Left ventricle myocardium (tissue), 1 donor: ENCODE measurements around the genes COL24A1, CLCA2, SH3GLB1 and LMO4.

- PRO-cap, result no peak
These were observed 29.6 kb upstream of the CCN1 start for GRCh38 chr1:85550674-85551695.

DNA sequence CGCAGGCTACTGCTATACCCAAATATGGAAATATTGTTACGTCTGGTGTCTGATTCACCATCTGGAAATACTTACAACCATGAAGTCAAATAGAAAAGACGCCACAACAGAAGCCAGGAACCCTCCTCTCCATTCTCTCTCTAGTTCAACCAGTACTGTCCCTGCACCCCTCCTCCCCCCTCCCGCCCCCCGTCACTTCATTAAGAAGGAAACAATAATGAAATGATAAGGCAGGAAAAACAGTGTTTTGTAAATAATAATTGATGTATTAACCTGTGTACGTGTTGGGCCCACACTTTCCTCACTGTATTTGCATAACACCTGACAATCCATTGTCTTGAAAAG lies 1.9 kb upstream of the CCN1 start:
- PRO-cap, result bidirectional peak, plus-strand start at position 88 of the sequence, minus-strand start outside the sequence

- PRO-cap, result unidirectional peak, plus-strand start at chr1:85580219
These were observed 611 bp upstream of the CCN1 start for GRCh38 chr1:85579982-85580317.

DNA sequence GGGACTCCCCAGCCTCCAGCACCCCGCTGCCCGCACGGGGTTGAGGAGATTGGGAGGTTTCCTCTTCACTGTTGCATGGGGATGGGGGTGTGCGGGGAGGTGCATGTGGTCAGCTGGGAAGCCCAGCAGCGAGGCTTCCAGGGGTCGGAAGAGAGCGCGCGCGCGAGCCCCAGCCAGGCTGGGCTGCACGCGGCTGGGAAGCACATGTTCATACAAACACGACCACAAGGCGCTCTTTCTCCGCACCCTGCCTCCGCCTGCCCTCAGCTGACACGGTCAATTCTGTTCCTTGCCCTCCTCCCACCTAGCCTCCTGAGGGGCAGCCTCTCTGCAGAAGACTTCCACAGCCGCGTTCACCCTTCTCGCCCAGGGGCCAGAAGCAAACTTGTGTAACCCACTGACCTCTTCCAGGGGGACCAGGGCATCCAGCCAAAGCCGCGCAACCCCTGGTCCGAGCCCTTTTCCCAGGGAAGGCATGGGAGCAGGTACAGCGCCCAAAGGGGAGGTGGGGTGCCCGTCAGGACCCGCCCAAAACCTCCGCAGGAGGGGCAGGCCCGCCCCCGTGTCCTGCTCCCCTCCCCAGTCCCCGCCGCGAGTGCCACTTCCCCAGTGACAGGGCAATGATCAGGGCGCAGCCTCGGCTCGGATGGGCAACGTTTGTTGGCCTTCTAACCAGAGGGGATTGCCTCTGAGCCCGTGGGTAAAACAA lies 1.3 kb downstream of the COL24A1 start:
- PRO-cap, result no peak

DNA sequence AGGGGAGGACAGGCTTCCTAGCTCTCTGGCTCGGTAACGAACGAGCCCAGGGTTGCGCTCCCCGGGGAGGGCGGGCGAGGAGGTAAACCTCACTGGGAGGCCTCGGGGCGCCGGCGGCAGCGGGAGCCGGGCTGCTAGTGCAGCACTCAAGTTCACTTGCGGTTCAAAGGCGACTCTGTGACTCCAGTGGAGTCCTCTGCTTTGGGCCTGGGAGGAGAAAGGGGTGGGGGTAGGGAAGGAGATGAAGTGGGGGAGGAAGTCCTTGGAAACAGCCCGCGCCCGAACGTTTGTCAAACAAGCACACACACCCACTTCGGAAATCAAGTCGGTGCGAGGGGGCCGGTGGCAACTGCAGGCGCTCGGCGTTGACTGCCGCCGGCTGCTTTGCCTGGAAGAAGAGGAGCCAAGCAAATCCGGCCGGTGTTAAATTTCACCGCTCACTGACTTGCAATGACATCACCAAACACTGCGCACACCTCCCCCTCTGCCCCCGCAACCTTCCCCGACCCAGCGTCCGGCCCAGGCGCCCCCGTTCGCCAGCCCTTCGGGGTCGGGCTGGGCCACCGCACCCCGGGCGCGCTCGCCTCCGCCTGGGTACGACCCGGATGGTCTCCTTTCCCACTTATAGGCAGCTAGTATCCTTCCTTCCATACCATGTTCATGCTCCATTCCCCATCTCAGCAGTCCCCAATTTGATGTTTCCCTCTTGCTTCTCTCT lies at the start of gene COL24A1:
TSS of gene COL24A1 (minus strand) at position 188 of the 718 bp plus-strand sequence.
- PRO-cap, result no peak

DNA sequence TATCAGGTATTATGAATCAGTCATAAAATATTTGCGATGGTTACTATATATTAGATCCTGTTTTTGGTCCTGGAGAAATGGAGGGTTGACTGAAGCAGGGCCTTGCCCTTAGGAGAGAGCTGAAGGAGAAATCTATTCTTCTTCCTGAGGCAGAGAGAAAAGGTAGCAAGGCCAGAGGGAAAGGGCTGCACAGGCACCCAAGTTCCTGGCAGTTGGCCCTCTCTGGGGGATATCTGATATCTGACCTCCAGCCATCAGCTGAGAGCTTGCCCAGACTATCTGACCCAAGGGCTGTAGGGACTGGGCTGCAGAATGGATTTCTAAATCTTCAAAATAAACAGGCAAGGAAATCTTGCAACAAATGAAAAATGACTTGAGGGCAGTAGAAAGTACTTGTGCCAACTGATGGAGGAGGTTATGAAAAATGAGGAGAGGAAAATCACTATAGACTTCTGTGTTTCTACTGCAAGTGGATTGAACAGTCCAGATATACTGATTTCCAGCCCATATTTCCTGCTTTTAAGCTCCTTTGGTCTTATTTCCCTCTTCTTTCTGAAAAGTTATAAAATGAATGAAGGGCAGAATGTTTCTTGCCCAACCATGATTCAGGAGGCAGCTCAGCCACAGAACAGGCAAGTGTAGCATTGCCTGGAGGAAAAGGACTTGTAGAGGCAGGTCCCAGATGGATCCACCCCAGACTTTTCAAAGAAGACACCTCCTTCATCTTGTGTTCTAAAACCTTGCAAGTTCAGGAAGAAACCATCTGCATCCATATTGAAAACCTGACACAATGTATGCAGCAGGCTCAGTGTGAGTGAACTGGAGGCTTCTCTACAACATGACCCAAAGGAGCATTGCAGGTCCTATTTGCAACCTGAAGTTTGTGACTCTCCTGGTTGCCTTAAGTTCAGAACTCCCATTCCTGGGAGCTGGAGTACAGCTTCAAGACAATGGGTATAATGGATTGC lies at the start of gene CLCA2:
TSS of gene CLCA2 (plus strand) at position 762 of the 968 bp plus-strand sequence.
- PRO-cap, result no peak

DNA sequence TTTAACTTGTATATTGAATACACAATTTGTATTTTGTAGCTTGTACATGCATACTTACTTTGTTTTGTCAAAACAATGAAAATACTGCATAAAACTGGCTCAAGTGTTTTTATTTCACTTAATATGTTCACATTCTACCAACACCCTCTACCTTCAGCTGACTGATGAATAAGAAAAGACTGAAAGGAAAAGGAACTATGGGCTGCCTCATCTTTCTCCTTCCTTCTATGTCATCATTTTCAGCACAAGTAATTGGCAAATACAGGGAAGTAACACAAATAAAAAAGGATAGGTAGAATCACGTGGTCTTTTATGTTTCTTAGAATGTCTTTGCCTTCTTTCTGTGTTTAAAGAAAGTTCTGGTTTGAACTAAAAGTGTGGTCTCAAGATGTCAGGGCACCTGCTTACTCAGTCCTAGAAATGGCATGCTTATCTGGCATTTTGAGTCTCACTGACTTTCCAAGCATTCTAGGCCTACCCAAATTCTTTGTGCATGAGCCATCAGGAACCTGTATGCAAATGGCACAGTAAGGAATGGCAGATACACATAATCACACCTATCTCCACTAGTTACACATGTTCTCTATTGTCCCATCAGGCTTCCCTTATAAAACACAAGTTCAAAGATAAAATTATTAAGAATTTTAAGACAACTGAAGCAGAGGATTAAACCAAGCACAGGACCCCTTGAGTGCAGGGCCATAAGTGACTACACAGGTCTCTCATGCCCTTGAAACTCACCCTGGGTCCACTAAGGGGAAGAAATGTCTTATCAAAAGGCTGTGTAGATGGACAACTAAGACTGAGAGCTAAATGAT lies 29.6 kb upstream of the CLCA4 start:
- PRO-cap, result no peak

DNA sequence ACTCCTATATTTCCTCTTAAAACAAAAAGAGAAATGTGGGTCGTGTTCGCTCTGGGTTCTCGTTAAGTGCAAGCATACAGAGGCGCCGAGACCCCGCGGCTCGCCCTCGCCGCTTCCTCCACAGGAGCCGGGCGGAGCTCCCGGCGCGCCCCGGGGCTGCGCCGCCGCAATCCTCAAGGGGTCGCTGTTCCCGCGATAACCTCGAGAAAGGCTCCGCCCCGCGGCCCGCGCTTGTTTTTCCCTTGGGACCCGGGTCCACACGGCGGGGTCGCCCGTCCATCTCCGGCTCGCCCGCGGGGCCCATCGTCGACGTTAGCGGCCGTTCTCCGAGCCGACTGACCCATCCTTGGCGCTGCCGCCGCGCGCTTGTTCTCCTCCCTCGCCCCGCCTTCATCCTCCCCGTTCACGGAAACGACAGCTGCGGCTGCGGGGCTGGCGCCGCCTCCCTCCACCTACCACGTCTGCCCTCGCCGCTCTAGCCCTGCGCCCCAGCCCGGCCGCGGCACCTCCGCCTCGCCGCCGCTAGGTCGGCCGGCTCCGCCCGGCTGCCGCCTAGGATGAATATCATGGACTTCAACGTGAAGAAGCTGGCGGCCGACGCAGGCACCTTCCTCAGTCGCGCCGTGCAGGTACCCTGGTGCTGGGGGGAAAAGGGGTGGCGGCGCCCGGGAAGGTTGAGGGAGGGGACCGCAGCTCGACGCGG lies at the start of gene SH3GLB1:
TSS of gene SH3GLB1 (plus strand) at position 234 of the 703 bp plus-strand sequence.
- PRO-cap, result bidirectional peak, plus-strand start at position 260 of the sequence, minus-strand start at position 147 of the sequence; bidirectional peak, plus-strand start at position 451 of the sequence, minus-strand start at position 368 of the sequence

- PRO-cap, result no peak
These were observed 176.7 kb upstream of the LMO4 start for GRCh38 chr1:87151827-87152608.

GRCh38 chr1:87328601-87329575 lies at the start of gene LMO4:
LMO4 (plus strand) TSS chr1:87328880.
- PRO-cap, result bidirectional peak, plus-strand start at chr1:87328897, minus-strand start at chr1:87328753

DNA sequence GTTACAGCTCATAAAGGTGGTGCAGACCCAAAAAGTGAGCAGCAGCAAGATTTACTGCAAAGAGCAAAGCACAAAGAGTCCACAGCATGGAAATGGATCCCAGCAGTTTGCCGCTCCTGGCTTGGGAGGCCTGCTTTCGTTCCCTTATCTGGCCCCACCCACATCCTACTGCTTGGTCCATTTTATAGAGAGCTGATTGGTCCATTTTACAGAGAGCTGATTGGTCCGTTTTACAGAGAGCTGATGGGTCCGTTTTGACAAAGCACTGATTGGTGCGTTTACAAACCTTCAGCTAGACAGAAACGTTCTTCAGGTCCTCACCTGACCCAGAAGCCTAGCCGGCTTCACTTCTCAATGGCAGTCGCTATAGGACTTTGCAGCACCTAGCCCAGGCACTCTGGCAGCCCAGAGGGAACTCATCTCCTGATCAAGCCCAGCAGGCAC lies 200.1 kb downstream of the LMO4 start:
- PRO-cap, result no peak

DNA sequence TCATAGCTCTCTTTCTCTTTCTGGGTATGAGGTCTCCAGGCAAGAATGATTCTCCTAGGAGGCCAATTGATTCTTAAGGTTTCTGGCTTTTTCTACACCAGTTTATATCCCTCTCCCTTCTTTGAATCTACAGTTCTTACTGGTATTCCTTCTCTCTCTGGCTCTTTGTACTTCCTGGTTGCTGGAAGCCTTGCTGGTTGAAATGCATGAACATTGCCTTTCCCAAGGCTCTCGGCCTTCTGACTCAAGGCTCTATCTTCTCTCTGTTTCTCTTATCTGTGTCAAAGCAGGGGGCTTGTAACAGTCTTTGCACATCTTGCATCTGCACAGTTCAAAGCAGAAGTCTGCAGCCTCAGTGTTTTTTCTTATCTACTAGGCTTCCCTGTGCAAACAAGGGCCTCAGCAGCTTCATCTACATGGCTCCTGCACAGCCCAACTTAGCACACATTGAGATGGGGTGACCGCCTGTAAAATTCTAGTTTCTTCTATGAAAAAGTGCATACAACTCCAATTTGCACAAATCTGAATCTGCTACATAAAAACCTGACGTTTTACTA lies 458.1 kb downstream of the LMO4 start:
- PRO-cap, result no peak

DNA sequence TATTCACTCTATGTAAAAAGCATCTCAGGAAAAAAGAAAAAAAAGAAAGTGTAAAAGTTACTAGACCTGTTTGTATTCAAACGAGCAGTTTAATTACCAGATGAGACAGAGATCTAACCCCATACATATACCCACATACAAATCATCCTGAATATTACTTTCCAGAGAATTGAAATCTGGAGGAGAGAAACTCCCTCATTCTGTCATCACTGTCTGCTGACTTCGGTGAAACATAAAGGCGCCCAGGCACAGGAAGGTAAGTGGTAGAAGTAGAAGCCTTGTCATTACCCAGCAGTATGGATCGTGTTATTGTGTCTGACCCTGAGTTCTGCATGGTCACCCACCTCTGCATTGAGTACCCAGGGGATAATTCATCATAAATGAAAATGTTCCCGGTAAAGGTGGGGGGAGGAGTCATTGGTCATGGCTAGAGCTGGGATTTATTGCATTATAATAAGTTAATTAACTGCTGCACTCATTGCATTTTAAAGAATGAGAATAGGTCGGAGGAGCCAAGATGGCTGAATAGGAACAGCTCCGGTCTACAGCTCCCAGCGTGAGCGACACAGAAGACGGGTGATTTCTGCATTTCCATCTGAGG lies 342.6 kb upstream of the PKN2 start:
- PRO-cap, result no peak

DNA sequence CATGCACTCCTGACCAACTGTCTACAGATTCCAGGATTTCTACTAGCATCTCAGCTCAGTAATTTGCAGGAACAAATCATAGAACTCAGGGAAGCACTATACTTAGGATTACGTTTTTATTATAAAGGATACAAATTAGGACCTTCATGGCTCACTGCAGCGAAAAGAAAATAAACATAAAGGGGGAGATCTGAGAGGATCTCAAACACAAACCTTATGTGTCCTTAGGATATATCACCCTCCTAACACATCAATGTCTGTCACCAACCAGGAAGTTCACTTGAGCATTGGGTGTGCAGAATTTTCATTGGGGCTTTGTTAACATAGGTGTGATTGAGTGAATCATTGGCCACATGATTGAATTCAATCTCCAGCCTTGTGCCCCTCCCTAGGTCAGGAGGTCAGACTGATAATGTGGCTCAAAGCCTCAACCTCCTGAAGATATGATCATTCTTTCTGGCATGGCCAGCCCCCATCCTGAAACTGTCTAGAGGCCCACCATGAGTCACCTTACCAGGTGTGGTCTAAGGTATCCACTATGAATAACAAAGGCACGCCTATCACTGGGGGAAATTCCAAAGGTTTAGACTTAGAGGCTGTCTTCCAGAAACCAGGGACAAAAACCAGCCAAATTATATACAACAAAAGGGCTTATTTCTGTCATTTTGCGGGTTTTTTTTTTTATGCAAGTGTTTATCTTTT lies 90.0 kb downstream of the PKN2 start:
- PRO-cap, result no peak

- PRO-cap, result no peak
These were observed 34.2 kb downstream of the KYAT3 start for GRCh38 chr1:88958114-88958810.

DNA sequence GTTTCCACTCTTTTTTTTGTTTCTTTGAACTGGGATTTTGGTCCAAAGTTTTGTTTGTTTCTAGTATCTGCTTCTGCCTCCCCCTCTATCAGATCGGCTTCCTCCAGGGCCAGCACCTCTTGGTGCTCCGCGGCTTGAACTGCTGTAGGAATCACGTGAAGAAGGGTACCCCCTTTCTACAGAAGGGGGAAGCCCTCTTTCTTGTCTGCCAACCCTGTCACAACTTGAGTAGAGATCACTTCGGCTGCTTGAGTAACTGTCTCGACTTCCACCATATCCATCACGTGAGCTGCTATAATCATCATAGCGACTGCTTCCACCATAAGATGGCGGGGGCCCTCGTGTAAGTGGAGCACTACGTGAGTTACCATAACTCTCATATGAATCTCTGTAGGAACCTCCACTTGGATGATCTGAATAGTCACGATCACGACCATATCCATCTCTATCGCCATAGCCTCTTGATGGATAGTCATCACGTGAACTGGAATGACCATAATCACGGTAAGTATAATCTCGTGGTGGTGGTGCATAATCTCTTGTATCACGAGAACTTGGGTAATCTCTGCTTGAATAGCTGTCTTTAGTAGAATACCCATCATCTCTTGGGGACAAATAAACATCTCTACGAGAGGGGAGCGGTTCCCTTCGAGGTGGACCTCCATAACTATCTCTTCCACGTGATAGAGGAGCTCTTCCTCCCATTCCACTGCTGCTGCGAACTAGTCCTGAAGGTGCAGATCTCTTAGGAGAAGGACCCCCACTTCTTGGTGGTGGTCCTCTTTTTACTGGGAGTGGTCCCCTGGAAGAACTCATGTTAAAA lies 9.6 kb downstream of the KYAT3 start:
- PRO-cap, result no peak

DNA sequence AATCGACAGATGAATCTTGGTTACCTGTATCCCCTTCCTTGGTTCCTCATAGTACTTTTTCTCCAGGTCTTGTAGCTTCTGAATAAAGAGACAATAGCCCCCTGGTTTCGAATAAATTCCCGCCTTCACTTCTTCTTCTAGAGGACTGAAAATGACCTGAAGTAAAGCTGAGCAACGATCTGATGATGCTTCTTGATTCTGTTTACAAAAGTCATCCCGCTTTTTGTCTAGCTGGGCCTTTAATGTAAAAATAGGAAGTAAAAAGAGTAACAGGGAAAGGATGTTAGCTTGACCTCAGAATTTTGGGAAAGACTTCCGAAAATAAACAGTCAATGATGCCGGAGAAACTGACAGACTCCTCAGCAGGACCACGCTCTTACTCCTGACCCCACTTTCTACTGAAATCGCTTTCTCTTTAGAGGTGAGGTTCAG lies 11.8 kb downstream of the GBP3 start:
- PRO-cap, result no peak

- PRO-cap, result no peak
These were observed 457 bp upstream of the GBP3 start for GRCh38 chr1:89023072-89023574.

GRCh38 chr1:89259512-89260165 lies 13.0 kb downstream of the GBP5 start:
- PRO-cap, result no peak

DNA sequence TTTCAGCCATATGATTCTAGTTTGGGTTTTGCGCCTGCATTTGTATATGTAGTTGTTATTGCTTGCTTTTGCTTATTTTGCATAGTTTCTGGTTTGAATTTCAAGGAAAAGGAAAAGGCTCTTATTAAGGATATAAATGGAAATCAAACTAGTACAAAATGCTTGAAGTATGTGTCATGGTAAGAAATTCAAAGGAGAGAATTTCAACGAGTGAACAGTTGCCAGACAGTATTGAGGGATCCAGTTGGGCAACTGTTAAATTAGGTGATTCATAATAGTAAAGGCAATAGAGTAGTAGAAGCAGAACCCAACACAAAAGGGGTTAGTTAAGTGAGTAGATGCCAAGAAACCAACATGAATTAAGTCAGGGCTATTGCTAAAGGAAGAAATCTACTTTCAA lies 1.1 kb downstream of the GBP5 start:
- PRO-cap, result no peak